Smooth muscle cell (in vitro differentiated cells): ENCODE data around the gene NTMT1.

DNA sequence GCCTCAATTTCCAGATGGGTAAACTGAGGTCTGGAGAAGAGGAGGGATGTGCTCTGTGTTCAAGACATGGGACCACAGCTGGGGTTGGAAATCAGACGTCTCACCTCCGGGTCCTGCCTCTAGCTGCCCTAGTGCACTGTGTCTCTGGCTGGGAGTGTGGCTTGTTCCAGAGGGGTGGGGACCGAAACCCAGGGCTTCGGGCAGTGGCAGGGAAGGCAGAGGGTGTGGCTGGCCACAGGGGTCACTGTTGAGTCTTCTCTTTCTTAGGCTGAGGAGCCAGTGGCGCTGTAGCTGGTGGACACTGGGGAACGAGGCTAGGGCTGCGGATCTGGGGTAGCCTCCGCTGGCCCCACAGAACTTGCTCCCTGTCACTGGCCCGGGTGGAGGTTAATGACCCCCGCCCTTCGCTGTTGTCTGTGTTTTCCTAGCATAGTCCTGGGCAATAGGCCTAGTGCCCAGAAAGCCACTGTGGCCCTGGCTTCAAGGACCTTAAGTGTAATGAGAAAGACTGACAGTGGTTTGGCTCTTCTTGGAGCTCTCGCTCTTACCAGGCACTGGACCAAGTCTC, 4.6 kb upstream of the IER5L start:
- RAMPAGE, long total RNA, result no peak

GRCh38 chr9:129193533-129194163, 15.6 kb upstream of the IER5L start:
- RAMPAGE, long total RNA, result no peak

DNA sequence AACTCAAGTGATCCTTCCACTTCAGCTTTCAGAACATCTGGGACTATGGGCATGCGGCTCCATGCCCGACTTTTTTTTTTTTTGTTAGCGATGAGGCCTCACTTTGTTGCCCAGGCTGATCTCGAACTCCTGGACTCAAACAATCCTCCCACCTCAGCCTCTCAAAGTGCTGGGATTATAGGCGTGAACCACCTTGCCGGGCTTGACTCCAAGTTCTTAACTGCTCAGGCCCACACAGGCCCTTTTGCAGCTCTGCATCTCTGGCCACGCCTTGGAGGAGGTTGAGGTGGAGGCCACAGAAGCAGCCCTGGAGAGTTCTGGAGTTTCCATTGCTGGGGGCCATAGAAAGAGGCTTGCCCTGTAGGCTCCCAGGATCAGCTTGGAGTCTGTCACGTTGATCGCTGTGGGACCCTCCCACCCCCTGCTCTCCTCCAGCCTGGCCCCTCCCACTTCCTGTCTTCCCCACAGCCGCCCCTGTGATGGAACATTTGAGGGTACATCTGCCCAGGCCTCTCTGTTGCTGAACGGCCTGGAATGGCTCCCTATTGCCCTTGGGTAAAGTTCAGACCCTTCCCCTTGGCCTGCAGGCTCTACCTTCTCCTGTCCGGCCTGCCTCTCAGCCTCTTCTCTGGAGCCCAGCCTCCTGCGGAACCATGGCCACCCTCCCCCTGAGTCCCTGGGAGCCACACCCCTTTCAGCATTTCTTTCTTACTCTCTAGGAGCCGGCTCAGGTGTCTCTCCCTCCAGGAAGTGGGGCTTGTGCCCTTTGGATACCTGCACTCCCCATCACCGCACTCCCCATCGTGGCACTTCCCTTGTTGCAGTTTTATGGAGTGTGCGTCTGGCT, 30.3 kb upstream of the IER5L start:
- RAMPAGE, long total RNA, result no peak

DNA sequence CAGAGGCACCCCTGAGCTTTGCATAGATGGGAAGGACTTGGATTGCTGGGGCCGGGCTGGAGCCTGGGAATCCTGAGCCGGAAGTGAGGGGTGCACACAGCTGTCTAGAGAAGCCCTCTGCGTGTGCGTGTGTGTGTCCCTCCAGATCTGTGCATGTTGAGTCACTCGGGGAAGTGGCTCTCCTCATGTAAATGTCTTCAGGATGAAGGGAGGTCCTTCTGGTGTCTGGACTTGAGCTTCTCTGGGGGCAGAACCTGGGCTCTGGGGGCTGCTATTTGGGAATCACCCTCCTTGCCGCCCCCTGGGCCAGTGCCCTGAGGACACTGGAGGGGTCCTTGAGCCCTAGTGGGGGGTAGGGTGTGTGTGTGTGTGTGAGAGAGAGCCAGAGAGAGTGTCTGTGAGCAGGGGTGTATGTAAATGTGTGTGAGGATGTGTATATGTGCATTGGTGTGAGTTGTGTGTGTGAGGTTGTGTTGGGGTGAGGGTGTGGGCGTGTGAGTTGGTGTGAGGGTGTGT, 161.2 kb upstream of the IER5L start:
- RAMPAGE, long total RNA, result no peak

GRCh38 chr9:129344693-129345058, 166.6 kb upstream of the IER5L start:
- RAMPAGE, long total RNA, result no peak

GRCh38 chr9:129382939-129383493, 205.0 kb upstream of the IER5L start:
- RAMPAGE, long total RNA, result no peak

- RAMPAGE, long total RNA, result no peak
Measured at GRCh38 chr9:129401770-129402891, 218.8 kb downstream of the C9orf50 start.

DNA sequence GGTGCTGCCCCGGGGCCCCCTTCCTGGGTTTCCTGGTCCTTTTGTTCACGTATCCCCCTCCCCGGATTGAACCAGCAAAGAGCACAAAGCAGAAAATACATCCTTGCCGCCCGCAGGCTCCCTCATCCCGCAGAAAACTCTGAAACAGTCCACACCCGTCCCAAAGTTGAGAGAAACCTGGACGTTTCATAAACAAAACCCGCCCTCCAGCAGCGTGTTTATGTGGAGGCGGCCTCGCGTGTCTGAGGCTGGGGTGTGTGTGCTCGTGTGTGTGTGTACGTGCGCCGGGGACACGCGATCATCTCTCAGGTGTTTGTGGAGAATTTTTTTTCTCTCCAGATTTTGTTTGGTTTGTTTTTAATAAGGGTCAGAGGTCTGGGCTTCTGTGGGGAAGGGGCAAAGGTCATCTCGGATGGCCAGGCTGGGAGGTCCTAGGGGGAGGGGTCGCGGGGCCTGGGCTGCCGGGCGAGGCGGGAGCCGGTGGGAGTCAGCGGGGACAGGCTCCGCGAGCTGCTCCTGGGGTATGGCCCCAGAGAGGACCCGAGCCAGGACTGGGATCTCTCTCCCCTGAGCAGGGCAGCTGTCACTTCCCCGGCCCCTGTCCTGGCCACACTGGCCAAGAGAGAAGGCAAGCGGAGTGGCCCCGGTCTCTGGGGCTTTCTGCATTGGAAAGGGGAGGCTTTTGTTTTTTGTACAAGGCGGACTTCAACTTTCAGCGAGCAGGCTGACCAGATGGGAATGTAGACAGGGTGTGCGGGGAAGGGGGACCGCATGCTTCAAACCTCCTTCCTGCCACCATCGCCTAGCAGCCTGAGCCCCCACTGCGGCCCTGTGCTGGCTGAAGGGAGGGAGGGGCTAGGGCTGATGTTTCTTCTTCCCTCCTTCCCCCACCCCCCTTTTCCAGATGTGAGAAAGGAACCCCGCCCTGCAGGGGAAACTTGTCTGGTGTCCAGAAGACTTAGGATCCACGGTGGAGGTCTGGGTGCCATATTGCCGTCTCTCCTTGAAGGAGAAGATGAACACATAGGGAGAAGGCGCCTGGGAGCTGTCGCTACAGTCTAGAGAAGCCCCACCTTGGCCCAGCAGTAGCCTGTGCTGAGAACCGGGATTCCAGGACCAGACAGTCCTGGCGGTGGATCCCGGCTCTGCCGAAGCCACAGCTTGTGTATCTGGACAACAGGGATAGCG, 206.2 kb downstream of the C9orf50 start:
- RAMPAGE, long total RNA, result no peak

GRCh38 chr9:129488280-129488460, 132.7 kb downstream of the C9orf50 start:
- RAMPAGE, long total RNA, result no peak

GRCh38 chr9:129489843-129490559, 130.9 kb downstream of the C9orf50 start:
- RAMPAGE, long total RNA, result no peak

DNA sequence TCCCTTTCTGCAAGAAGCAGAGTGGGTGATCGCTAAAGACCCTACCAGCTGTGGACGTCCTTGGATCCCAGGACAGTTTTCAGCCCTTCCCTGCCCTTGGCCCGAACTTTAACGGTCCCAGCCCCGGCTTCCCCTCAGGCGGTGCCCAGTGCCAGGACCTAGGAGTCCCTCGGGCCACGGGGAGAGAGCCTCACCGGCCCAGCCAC, 124.7 kb downstream of the C9orf50 start:
- RAMPAGE, long total RNA, result no peak

GRCh38 chr9:129567808-129568326, 53.0 kb downstream of the C9orf50 start:
- RAMPAGE, long total RNA, result no peak

DNA sequence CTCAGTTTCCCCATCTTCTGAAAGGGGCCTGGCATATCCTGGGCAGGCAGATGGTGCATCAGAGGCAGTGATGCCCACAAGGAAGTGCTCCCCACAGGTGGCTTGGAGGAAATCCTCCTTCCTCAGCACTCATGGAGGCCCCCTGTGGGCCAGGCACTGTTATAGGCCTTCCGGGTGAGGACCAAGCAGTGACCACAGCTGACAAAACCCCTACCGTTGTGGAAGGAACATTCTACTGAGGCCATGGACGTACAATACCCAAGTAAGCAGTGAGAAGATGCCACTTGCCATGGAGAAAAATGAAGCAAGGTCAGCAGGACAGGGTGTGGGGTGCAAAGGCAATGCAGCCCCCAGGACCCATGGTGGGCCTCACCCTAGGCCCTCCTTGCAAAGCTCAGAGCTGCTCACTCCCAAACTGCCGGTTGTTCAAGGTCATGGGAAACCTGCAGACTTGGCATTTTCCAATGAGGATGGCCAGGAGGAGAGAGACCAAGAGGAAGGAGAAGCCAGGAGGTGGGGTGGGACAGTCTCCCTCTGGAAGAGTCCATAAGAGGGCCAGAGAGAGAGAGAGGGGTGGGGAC, 51.2 kb downstream of the C9orf50 start:
- RAMPAGE, long total RNA, result no peak

- RAMPAGE, long total RNA, result no peak
Measured at GRCh38 chr9:129586708-129587110, 34.2 kb downstream of the C9orf50 start.

GRCh38 chr9:129603741-129604469, 17.0 kb downstream of the C9orf50 start:
- RAMPAGE, long total RNA, result no peak

DNA sequence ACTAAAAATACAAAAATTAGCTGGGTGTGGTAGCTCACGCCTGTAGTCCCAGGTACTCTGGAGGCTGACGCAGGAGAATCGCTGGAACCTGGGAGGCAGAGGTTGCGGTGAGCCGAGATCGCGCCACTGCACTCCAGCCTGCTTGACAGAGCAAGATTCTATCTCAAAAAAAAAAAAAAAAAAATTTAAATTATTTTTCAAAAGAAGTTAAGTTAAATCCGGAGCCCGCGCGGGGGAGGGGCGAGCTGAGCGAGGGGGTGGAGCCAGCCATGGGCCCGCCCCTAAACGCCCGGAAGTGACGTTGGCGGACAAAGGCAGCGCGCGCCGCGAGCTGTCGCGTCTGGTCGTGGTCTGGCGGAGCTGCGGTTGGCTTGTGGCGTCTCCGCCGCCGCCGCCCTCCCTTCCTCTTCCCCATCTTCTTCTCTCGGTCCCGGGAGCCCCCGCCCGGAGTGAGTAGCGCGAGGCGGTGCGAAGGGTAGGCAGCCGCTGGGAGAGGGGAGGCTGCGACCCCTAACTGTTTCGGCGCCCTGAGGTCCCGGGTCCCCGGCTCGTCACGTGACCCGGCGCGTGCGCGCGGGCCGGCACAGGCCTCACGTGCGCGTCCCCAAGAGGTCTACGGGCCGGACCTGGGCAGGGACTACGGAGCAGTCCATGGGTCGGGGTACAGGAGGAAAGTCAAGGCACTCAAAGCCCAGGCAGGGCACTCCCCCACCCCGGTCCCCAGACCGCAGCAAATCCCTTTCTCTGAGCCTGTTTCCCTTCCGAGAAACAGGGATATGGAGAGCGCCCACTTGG, at the start of gene NTMT1:
Gene NTMT1, plus strand, starts transcription at position 317 of the 795 bp plus-strand sequence.
- RAMPAGE, long total RNA, result start-site peak on the plus strand centred at position 342 of the sequence, 44 bp wide, 334 and 235 reads in 2 replicates

GRCh38 chr9:129632960-129633973, 7.3 kb downstream of the NTMT1 start:
- RAMPAGE, long total RNA, result no peak

- RAMPAGE, long total RNA, result no peak
Measured at GRCh38 chr9:129641487-129641886, 464 bp downstream of the ASB6 start.

GRCh38 chr9:129711745-129712262, 41.0 kb downstream of the PTGES start:
- RAMPAGE, long total RNA, result start-site peak on the plus strand at chr9:129711893-129712050, 6 and 7 reads in 2 replicates

DNA sequence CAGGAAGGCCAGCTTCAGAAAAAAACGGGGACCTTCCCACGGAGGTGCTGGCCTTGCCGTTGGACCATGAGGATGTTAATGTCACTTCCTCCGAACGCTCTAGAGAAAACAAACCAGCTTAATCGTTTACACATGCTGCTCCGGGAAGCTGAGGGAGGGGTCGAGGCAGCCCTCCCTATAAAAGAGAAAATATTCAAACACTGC, 27.0 kb downstream of the PTGES start:
- RAMPAGE, long total RNA, result no peak